ENCODE measurements around the gene POLR3A.

DNA sequence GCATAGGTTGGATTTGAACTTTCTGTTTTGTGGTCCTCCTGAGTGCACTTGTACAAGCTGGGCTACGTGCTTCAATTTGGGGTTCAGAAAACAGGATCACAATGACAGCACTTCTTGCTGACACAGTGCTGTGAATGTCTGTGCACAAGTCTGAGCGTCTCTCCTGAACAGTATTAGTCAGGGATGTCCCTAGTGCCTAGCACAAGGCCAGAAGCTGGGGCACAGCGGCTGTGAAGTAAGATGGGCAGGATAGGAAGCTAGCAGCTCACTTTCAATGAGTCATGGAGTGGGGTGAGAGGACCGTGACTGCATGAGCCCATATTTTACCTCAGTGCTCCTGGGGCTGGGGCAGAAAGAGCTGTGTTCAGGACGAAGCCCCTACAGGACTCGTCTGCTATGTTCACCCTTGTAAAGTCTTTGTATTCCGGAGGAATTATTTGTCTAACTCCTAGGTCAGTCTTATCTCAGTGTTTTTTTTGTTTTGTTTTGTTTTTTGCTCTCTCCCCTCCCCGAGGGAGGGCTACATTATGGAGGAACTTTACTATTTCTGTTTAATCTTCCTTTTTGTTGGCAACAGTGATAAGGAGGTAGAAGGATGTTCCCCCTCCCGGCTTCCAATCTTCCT, 2.9 kb upstream of the LRMDA start:
- PRO-cap, result no peak

DNA sequence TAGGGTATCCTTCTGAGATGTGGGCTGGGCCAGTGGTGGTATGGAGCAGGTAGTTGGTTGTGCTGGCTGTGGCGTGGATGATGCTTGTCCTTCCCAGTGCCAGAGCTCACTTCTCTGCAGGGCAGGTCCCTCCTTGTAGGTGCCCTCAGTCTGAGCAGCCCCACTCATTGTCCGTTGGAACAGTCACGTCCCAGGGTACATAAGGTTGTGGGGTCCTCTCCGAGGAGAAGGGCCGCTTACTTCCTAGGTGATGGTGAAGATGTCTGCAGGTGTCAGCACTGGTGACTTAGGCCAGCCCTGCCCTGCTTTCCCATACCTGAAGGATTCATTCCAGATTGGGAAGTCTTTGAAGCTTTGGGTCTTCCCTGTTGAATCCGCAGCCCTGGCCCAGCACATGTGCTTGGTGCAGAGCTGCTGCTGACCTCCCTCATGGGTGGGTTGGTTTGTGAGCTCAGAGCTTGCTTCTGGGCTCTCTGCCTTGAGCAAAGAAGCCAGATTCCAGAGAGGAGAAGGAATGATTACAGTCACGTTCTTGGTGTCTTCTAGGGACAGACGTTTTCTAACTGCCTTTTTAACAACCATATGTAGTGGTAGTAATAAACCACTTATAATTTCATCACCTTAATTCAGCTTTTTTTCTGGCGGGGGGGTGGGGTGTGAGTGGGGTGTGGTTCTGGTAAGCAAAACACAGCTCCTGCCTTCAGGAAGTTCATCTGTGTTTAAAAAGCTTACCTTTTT, 39.3 kb downstream of the LRMDA start:
- PRO-cap, result no peak

DNA sequence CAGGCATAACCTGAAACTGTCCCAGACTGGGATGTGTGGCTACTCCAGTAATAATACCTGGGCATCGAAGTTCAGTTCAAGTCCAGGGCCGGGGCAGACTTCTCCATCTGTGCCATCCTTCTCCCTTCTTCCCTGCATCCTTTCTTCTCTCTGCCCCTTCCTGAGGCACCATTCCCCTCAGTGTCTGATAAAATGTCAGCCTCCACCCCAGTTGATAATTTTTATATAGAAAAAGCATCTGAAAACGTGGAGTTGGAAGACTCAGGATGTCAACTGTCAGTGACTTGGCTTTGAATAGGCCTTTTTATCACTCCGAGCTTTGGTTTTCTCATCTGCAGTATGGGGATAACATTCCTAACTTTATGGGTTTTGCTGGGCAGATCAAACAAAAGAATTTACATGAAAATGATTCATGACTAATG, 92.3 kb downstream of the LRMDA start:
- PRO-cap, result no peak

GRCh38 chr10:75592249-75593135, 161.1 kb downstream of the LRMDA start:
- PRO-cap, result no peak

DNA sequence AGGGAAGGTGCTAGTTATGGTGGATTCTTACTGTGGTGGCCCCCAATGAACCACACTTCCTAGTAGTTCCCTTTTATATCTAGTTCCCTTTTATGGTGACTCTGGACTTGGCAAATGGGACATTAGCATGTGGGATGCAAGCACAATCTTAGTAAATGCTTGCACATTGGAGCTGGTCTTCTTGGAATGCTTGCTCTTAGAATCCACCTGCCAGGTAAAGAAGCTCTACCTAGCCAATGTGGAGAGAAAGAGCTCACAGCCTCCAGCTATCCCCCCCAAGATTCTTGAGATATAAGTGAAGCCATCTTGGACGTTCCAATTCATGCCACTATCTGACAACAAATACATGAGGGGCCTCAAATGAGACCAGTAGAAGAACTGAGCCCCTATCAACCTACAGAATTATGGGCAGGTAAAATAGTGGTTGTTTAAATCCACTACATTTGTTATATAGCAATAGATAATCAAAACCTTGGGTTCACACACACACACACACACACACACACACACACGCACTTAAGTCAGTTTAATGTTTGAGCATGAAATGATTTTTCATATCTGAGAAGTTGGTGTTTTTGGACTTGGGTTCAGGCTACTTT, 430.4 kb downstream of the LRMDA start:
- PRO-cap, result no peak

DNA sequence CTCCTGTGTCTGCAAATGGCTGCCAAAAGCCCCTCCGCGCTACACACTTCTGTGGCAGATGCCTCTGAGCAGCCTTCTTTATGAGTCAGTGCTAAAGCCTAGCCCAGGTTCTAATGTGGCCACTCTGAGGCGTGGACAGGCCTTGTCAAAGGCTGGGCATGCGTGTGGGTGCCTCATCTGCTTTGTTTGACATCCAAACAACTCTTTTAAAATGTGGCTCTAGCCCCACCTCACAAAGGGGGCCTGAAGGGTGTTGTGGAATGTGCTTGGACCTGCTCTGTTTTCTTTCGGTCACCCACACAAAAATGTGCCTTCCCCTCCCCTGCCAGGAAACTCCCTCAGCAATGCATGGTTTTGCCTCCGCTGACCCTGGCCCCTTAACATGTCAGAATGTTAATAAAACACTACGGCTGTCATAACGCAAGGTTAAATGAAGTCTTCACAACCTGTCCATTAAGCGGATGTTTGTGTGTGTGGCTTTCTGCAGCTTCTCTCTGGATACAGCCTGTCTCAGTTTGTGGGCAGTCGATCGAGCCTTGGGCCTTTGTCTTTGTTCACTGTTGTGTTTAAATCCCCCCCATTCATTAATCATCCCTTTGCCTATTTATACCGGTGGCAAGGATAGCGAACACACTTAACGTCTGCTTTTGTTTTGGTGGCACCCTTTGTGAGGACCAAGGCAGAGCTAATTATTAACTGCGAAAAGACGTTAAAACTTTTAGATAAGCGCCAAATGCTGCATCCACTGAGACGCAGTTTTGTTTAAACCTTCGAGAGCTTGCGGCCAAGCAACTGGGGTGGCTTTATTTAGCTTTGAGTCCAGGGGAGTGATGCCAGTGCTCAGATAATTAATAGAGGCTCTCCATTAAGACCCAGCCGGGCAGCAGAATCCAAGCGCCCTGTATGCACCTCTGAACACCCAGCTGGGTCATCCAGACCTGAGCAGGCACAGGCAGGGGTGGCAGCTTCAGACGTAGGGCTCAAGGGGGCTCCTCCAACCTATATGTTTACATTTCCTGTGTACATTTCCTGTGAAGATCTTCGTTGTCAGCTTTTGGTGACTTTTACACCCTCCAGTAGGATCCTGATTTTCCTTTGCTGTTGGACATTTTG, 719.1 kb downstream of the LRMDA start:
- PRO-cap, result no peak

DNA sequence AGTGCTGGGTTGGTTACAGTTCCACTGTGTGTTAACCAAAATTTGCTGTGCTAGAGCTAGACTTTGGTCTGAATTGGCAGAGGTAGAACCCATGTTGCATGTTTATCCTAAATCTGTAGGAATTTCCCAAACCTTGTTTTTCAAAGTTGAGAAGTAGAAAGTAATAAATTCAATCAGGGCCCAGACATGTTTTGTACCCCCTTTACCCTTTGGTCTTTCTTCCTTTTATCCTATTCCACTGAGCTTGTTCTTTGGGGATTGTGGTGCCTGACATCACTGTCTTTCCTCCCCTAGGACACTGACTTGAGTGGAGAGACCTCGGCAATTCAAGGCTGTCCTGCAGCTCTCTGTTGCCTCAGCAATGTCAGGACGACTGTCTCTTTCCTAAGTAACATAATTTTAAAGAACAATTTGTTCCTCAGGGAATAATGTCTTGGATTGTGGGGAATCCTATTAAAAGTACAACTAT, 1078.0 kb downstream of the KCNMA1 start:
- PRO-cap, result no peak

DNA sequence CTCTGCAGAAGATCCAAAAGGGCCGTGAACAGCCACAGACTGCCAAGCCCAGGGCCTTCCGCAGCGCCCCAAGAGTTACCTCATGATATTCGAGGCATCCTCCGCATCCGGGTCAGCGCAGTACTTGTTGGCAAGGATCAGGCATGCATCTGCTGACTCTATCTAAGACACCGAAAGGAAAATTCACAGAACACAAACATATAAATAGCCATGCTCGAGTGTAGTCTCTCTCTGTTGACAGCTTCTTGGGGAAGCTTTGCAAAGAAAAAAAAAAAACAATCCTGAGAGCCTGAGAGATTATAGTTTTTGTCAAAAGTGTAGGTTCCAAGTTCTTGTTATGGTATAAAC, 553.1 kb downstream of the KCNMA1 start:
- PRO-cap, result no peak

- PRO-cap, result no peak
Measured at GRCh38 chr10:77212630-77213447, 424.8 kb downstream of the KCNMA1 start.

GRCh38 chr10:77387476-77387845, 250.1 kb downstream of the KCNMA1 start:
- PRO-cap, result no peak

- PRO-cap, result no peak
Measured at GRCh38 chr10:77467212-77467950, 170.2 kb downstream of the KCNMA1 start.

DNA sequence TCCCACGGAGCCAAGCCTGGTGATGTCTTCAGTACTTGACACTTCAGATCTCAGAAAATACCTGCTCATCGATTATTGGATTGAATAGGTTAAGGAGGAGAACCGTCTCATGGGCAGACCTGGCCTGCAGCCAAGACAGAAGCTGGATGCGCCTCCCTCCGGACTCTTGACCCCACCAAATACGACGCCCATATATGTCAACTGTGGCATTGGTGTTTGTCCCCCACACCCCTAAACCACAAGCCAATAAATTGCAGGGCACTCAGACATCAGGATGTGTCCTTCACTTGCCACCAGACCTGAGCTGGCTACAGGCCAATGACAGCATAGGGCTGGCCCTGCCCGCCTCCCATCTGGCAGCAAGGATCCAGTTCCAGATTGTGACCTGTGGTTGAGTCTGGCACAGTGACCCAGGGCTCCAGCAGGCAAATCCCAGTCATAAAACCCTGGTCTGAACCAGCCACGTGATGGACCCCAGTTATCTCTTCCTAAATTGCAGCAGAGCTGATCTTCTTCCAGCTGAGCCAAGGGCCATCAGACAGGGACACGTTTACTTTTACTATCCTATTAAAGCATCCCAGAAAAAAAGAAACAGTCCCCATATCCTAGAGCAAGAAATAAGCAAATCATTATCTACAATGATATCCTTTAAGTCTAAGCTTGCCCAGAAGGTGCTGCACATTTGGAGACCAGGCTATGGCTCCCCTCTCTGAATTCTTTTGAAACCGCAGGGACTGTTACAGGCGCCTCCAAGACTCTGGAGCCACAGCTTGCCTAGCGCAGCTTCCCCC, 157.5 kb downstream of the KCNMA1 start:
- PRO-cap, result no peak

DNA sequence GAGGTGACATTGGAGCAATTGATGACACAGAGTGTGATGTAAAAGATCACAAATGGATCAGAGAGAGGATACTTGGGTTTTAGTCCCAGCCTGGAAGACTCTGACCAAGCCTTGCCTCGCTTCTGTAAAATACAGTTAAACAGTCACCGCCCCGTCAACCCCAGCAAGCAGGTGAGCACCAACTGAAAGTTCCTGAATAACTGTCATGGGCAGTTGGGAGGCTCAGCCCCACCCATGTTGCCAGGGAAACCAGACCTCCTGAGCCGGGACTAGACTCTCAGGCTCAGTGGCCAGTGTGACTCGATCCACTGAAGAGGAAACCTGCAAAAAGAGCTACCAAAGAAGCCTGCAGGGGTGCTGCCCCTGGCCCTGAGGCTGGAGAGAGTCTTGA, 126.0 kb upstream of the KCNMA1 start:
- PRO-cap, result no peak

DNA sequence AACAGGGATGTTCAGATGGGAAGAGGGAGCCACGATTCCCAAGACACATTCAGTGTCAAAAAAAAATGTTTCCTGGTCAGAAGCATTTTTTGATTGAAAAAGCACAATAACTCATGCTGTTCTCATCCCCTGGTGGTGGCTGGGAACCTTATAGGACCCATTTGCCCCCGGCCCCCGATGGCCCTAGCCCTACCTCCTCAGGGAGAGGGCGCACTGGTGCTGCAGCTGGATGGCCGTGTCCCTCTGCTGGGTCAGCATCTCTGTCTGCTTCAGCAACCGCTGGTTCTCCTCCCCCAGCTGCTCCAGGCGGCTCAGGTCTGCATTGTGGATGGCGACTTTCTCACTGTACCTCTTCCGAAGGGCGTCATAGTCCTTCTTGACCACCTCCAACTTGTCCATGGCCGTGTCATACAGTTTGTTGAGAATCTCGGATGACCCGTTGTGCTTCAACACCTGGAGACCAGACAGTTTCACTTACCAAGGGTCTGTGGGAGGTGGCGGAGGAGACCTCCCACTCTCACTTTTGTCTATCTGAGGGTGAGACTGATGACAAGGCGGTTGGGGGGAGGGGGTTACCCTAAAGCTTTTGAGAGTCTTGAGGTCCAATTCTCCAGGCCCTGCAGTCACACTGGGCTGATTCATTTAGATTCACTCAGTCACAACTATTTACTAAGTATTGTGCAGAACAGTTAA, 83.2 kb downstream of the DLG5 start:
- PRO-cap, result no peak

GRCh38 chr10:77887490-77888516, 38.8 kb downstream of the DLG5 start:
- PRO-cap, result no peak

GRCh38 chr10:77898472-77898989, 28.0 kb downstream of the DLG5 start:
- PRO-cap, result no peak

DNA sequence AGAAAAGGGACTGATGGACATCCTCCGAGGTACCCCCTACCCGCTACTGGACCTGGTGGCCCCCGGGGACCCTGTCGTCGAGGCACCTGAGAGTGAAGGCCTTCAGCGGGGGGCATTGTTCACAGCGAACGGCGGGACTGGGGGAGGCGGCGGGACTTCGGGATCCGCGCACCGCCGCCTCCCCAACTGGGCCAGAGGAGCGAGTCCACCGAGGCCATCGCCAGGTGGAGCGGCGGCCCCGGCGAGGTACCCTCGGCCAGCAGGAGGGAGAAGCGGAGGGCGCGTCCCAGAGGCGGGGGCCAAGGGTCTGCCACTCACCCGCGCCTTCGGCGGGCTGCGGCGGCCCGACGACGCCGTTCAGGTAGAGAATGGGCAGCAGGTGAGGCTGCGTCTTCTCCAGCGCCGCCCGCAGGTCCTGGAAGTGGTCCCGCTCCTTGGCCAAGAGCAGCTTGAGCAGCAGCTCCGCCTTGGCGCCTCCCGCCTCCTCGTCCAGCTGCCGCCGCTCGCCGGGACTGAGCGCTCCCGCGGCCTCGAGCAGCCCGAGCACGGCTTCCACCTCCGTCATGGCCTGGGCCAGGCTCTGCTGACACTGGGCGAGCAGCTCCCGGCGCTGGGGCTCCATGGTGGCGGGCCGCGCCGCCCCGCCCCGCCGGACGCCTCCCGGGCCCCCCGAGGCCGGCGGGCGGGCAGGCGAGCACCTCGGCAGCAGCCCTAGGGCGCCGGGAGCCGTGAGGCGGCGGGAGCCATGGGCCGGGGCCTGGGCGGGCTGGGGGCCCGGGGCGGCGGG, 463 bp downstream of the DLG5 start:
- PRO-cap, result bidirectional peak, plus-strand start at position 356 of the sequence, minus-strand start at position 370 of the sequence; bidirectional peak, plus-strand start at position 714 of the sequence, minus-strand start at position 417 of the sequence

DNA sequence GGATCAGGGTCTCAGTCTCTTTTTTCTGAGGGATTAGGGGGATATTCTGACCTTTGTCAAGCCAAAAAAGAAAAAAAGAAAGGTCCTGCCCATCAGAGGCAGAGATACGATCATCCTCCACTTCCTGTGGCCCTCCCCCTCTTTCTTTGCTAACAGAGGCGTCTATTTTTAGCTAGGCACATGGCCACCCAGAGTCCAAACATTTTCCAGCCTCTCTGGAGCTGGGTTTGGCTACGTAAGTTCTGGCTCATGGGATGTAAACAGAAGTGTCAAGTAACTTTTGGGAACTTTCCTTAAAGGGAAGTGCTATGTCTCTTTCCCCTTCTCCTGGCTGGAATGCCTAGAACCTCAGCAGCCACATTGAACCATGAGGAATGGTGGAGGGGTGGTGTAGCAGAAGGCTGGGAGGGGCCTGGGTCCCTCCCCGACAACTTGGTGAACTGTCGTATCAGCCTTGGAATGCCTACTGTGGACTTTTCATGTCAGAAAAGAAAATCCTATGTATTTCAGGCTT, 44.8 kb upstream of the DLG5 start:
- PRO-cap, result no peak

- PRO-cap, result no peak
Measured at GRCh38 chr10:77989149-77989752, 40.1 kb downstream of the POLR3A start.

DNA sequence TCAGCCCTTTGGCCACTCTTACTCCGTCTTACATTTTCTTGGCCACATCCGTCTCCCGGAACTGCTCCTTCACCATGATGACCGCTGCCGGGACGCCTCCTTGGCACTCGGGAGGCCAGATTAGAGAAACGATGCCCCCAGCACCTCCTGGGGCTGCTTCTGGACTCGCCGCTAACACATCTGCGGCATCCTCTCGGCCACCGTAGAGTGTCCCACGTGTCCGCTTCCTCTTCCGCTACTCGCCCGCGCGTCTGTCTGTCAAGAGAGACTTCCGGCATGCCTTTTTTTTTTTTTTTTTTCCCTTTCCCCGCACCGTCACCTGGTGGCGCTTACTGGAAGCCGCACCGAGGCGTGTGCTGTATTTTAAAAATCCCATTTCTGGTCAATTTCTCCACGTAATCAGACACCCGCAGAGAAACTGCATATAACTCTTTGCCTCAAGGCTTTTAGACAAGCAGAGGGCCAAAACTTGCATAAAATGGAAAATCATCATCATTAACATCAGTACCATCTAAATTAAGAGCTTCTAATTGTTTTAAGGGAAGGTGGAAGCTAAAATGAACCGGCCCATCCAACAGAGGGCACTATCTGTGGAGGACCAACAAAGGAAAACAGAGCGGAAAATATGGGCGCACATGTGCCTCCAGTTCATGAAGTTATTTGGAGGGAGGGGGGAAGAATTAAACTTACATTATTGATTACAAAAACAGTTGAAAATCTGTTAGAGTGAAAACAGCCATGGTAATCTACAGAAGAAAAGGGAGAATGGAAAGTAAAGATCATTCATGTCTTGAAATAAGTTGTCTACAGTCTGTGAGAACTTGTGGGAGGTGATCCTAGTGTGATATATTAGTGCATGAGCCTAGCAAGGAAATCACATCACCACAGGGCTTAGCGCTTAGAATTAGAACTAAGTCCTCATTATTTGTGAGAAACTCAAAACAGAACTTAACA, at the start of gene POLR3A:
TSS of gene POLR3A (minus strand) at position 184 of the 954 bp plus-strand sequence.
- PRO-cap, result bidirectional peak, plus-strand start at position 312 of the sequence, minus-strand start at position 182 of the sequence